ENCODE data around the gene WIF1.

GRCh38 chr12:59736917-59737219, 141.0 kb downstream of the SLC16A7 start:
- RRBS, result no CpG with 5 or more reads among the region's 1 CpG

DNA sequence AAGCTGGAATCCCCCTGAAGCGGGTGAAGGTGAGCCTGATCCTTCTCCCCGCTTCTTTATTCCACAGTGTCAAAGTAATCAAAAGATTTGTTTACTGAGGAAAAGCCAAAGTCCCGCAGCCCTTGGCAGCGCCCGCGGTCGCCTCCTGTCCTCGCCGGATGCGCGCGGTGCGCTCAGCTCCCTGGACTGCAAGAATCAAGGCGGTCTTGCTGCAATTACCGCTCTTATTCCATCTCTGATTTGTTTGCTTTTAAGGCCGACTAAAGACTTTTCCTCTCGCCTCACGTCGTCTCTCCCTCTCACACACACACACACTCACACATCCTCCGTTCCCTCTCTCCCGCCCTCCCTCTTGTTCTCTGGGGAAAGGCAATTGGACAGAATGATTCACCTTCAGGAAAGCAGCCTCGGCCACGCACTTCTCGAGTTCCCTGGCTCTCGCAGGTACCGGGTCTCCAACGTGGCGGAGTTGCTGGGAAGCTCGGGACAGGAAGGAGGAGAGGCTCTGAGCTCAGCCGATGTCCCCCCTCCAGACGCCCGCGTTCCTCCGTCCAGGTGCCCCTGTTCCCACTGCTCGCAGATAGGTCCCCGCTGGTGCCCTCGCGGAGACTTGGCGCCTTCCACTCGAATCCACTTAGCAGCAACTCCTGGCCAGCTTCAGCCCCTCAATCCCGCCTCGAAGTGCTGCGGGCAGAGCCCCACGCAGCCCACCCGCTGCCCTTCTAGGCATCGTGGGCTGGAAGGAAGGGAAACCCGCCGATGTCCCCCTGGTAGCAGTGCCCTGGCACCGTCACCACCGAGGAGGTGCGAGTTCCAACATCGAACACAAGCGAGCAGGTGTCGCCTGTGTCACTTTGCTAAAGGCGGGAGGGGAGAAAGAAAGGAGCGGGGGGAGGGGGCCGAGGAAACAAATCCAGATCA, 792 bp downstream of the TAFA2 start:
- RRBS, result no CpG with 5 or more reads among the region's 57 CpGs

- RRBS, result no CpG with 5 or more reads among the region's 5 CpGs
These were observed 7.9 kb upstream of the USP15 start for GRCh38 chr12:62252082-62252953.

DNA sequence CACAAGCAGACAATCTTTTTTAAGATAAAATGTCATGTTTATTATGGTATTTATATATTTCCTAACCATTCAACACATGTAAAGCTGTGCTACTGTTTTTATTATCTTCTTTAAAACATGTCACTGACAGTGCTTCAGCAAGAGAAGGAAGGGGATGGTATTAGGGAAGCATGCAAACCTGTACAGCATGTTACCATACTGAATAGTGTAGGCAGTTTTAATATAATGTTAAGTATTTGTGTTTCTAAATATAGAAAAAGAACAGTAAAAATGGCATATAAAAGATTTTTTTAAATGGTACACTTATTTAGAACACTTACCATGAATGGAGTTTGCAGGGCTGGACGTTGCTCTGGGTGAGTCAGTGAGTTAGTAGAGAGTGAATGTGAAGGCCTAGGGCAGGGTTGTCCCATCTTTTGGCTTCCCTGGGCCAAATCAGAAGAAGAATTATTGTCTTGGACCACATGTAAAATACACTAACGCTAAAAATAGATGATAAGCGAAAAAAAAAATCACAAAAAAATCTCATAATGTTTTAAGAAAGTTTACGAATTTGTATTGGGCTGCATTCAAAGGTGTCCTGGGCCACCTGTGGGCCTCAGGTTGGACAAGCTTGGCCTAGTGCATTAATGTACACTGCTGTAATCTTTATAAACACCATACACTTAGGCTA, 17.1 kb downstream of the USP15 start:
- RRBS, result no CpG with 5 or more reads among the region's 4 CpGs

GRCh38 chr12:62465976-62466434, 621 bp upstream of the MON2 start:
- RRBS, result 92% methylated on average over 4 of the region's 10 CpGs

- RRBS, result no CpG with 5 or more reads among the region's 6 CpGs
These were observed 149.4 kb downstream of the MON2 start for GRCh38 chr12:62615761-62616787.

DNA sequence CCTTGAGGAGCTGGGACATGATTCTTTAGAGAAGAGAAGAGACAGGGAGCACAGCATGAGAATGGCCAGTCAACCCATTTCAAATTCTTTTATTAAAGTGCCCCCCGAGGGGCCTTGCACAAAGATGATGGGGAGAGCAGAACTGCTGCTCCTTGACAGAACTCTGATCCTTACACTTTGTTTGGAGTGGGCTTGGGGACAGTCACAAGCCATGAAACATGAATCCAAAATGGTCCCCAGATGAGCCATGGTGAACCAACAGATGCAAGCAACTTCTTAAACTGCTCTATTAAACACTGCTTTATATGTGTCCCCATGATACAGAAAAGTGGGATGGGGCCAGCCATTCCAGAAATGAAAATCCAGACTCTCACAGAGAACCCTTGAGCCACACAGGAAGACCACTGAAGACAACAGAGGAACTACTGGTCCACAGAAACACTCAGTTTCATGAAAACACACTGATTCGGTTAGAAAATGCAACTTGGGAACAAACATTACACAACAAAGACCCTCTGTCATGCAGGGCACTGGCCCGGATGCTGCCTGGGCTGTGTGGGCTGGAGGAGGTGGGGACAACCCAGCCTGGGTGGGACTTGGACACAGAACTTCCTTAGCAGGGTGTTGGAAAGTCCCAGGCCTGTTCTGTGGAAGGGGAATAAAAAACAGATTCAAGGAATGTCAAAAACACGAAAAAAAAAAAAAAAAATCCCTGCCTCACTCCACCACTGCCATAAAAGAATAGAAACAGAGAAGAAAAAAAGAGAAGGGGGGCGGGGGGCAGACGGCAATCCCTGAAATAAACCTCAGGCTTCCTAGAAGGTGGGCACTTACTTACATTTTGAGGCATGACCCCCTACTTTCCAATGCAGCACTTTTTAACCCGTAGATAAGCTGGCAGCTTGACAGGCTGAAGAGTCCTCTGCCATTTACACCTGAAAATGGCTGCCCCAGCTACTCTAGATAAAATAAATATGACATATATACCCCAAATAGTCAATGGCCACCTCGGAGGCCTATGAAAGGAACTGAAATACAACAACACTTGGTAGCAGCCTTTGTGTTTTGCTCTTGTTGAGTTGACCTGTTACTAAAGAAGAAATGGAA, 180.9 kb downstream of the MON2 start:
- RRBS, result no CpG with 5 or more reads among the region's 8 CpGs

DNA sequence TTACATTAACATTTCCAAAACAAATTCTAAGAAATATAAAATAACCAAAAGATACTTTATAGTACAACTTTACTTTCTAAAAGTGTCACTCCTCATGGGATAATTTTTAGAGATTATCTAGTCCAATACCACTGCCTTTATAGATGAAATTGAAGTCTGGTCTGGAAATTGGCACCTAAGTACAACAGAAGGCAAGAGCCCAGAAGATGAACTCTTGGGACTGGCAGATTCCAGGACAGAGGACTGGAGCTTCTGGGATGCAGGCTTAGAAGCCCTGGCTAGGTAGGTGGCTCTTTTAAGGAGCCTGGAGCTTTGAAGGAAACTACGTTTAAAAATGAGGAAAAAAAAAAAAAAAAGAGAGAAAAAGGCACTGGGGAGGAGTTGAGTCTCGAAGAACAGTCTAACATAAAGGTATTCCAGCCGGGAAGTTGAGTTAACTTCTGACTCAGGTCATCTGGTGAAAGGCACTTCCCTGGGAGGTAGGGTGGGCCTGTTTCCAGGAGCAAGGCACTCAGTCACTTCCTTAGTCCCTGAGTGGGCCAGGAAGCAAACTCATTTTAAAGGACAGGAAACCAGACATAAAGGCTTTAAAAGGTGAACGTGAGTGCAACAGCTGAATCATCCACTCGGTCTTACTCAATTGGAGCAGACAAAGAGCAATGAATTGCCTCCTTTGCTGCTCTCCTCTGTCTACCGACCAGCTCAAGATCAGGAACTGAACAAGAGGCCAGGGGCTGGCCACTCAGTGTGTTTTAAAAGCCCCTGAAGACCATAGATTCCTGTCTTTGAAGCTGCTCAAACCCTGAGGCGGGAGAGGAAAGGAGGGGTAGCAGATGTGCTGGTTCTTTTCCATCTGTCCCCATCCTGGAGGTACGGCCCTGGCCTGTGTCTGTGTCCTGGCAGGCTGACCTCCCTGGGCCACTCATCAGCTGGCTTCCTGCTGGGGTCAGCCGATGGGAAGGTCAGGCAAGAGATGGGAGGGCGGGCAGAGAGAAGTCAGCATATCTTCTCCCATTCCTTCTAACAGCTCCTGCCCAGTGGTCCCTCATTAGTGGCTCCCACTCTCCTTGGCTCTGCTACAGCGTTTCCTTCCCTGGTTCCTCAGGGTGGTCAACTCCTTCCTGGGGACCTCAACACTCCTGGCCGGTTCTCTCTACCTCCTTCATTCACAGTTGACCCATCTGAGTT, 149.0 kb downstream of the PPM1H start:
- RRBS, result no CpG with 5 or more reads among the region's 12 CpGs

- RRBS, result no CpG with 5 or more reads among the region's 7 CpGs
These were observed 74.4 kb downstream of the PPM1H start for GRCh38 chr12:62860374-62861067.

- RRBS, result no CpG with 5 or more reads among the region's 65 CpGs
These were observed 817 bp downstream of the AVPR1A start for GRCh38 chr12:63150054-63150714.

DNA sequence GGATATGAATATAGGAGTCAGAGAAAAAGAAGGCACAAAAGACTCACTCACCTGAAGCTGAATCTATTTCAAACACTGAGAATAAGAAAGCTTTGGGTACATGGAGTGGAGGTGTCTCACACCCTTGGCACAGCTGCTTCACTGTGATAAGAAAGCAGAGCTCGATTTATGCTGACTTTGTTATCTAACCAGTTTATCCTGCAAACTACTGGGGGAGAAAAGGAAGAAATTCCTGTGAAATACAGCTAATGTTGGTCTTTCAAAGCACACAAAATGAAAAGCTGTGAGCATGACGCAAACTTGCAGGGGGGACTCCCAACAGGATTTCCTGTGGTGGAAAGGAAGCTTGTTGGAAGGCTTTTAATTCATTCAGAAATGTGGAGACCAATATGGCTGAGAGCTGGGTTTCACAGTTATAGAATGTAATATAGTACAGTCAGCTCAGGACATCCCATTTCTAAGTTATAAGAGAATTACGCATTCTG, 53.4 kb downstream of the SRGAP1 start:
- RRBS, result no CpG with 5 or more reads among the region's 3 CpGs

DNA sequence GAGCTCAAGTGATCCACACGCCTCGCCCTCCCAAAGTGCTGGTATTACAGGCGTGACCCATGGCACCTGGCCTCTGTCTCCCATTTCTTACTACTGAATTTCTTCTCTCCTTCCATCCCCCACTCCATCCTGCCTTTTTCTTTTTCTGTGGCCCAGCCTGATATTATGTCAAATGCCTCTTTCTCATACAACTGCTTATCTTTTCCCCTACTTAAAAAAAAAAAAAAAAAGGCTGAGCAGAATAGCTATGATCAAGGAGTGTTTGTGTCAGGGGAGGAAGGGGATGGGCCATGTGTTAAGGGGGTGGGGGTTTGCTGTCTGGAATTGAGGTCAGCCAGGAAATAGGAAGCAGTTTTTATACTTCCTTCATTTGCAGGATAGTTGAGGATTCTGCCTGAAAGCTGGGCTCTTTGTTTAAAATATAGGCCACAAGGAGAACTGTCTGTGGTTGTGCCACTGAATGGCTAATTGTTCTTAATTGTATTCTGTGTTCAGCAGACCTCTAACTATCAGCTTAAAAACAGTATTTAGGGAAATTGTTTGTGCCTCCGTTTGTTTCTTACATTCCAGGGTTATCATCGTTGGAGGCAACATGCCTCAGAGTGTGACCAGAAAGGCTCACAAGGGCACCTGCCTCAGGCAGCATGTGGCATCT, 95.8 kb downstream of the SRGAP1 start:
- RRBS, result no CpG with 5 or more reads among the region's 5 CpGs

- RRBS, result no CpG with 5 or more reads among the region's 7 CpGs
These were observed 157.1 kb downstream of the KICS2 start for GRCh38 chr12:64064941-64065367.

DNA sequence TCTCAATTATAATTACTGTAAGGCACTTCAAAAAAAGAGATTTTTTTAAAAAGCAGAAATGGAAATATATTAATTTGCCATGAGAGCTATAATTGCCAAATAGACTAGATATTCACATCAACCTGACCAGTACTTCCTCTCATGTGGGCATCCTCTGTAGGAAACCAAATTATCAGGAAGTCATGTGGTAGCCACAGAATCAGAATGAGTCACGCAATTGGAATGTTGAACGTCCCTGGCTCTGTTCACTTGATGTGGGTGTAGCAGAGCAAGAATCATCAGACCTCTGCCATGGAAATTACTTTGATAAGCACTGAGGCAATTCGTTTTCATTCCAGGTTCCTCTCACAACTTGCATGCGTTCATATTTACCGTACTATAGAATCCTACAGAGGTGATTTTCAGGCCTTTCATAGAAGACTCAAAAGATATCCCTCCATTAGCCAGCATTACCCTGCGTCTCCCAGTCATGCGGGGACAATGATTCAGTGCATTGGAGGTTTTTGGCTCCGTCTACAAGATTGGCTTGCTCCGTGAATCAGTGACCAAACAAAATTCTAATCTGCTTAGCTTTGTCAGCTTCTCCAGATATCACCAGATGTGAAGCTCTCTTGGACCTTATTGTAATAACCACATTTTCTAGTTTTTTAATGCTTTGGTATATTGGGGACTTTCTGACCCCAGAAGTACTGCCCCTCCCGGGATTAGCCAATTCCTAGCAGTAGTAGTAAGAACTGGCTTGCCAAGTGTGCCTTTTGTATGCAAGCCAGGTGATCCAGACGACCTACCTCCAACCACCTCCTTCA, 133.5 kb downstream of the KICS2 start:
- RRBS, result no CpG with 5 or more reads among the region's 11 CpGs

GRCh38 chr12:64221497-64222121, 487 bp downstream of the KICS2 start:
- RRBS, result no CpG with 5 or more reads among the region's 27 CpGs

DNA sequence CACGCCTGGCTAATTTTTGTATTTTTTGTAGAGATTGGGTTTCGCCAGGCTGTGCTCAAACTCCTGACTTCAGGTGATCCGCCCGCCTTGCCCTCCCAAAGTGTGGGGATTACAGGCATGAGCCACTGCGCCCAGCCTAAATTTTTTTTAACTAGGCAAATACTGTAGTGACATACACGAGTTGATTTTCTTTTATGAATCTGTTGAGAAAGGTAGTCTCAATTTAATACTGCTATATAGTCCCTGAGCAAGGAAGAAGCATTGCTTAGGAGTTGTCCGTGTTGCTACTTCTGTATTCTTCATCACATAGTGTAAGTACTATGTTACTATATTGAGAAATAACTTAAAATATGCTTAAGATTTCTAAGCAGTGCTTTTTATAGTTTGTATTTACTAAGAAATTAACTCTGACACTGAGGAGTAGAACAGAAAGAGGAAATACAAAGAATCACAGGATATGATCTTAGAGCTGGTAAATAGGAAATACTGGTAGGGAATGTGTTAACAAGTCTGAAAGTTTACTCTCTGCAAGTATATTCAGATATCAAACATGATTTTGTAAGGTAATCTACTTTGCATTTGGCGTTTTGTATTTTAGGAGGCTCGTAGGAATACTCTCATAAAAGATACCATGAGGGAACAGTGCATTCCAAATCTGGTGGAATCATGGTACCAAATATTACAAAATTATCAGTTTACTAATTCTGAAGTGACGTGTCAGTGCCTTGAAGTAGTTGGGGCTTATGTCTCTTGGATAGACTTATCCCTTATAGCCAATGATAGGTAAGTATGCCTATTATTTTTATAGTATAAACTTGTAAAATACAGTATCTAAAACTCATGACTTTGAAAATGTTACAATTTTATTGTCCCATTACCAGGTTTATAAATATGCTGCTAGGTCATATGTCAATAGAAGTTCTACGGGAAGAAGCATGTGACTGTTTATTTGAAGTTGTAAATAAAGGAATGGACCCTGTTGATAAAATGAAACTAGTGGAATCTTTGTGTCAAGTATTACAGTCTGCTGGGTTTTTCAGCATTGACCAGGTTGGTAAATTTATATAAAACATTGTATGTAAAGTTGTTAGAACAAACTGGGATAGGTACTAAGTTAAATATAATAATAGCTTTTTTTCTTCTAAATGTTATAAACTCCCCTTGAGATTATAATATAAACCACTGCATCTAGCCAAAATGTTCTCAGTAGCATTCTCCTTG, 15.7 kb downstream of the XPOT start:
- RRBS, result no CpG with 5 or more reads among the region's 11 CpGs

DNA sequence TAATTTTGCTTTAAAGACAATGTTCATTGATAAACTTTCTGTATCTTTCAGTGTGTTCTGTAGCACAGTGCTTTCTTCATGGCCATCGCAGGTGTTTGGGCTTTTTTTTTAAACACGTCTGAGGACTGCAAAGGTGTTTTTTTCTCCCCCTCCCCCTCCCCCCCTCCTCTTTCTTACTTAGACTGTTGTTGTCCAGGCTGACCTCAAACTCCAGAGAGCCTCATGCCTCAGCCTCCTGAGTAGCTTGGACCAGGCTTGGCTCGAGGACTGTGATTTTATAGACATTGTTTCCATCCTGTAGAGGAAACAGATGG, 41.9 kb downstream of the RASSF3 start:
- RRBS, result no CpG with 5 or more reads among the region's 3 CpGs

GRCh38 chr12:65121006-65121804, at the start of gene WIF1:
Gene WIF1 (minus strand): TSS chr12:65121305.
- RRBS, result 39% methylated on average over 19 of the region's 71 CpGs

- RRBS, result no CpG with 5 or more reads among the region's 2 CpGs
These were observed 7.6 kb downstream of the LEMD3 start for GRCh38 chr12:65176909-65177460.

Data from Jurkat, Clone E6-1 (cell line).